Subcutaneous preadipocyte (primary cell): Measurements from ENCODE around the gene NDUFS5.

GRCh38 chr1:39025623-39025846 lies 615 bp upstream of the NDUFS5 start:
- CAGE, long polyA plus RNA = no peak

- CAGE, long polyA plus RNA = start-site peak on the plus strand at chr1:39026324-39026382, 7,977 and 2,998 reads in 2 replicates
Measured at GRCh38 chr1:39025978-39026608, at the start of gene NDUFS5. Gene NDUFS5 (plus strand): TSS chr1:39026350.

- CAGE, long polyA plus RNA = no peak
Measured at GRCh38 chr1:39043318-39043869, 17.2 kb downstream of the NDUFS5 start.

- CAGE, long polyA plus RNA = no peak
Measured at GRCh38 chr1:39128660-39129399, 75.7 kb upstream of the MACF1 start.

- CAGE, long polyA plus RNA = no peak
Measured at GRCh38 chr1:39142650-39143296, 61.7 kb upstream of the MACF1 start.

DNA sequence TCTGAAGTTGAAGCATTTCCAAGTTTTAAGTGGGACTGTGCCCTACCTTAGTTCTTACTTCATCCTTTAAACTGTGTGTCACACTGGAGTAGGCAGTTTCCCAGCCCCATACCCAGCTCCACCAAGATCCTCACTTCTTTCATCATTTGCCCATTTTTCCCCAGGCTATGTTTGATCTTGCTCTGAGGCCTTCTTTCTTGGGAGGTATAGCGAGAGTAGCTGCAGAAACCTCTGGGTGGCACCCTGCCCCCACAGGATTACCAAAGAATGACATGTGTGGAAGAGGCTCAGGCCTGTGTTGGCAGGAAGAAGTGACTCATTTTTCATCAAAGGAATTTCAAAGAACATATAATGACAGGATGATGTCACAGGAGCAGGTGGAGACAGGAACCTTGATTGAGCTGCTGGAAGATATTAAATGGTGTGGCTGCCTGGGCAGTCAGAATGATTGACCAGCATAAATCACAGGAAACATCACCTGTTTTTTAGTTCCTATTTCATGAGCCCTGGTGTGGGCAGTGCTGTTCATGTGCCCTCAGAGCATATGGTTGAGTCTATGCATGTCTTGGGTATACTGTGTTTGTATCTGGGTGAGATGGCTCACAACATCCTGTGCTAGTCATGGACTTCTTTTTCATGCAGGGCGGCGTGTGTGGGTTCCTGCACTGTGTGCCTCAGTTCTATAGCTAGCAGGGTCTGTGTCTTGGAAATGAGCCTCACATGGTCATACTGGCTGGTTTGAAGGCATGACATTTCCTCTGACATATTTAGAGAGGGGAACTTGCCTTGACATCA lies 20.7 kb upstream of the MACF1 start:
- CAGE, long polyA plus RNA = no peak

- CAGE, long polyA plus RNA = no peak
Measured at GRCh38 chr1:39196158-39196701, 8.3 kb upstream of the MACF1 start.

DNA sequence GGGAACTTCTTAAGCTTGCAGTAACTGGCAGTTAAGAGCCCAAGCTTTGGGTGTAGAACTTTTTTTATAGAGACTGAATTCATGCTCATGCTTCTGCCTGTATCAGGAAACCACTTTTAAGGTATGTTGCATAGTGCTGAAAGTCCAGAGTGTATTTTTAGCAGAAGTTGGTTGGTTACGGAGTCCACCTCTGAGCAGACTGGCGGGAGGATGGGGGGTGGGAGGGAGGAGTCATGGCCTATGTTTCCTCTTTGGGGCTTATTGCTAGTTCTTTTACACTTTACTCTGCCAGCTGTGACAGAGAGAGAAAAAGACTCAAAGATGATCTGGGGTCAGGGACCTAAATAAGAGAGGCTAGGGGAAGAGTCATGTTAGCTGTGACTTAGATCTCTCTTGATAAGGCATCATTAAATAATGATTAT lies 11.1 kb downstream of the MACF1 start:
- CAGE, long polyA plus RNA = no peak

GRCh38 chr1:39216311-39216871 lies 11.9 kb downstream of the MACF1 start:
- CAGE, long polyA plus RNA = no peak

DNA sequence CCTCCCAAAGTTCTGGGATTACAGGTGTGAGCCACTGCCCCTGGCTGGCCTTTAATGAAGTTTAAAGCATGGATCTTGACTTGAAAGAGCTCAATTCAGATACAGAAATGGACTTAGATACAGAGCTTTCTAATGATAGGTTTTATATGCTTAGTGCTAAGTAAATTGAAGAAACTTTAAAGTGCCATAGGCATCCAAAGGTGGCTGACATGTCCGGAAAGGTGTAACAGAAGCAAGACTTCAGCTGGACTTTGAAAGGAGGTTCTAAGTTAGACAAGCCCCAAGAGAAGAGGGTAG lies 16.2 kb downstream of the MACF1 start:
- CAGE, long polyA plus RNA = no peak

- CAGE, long polyA plus RNA = no peak
Measured at GRCh38 chr1:39268718-39269658, 64.5 kb downstream of the MACF1 start.

DNA sequence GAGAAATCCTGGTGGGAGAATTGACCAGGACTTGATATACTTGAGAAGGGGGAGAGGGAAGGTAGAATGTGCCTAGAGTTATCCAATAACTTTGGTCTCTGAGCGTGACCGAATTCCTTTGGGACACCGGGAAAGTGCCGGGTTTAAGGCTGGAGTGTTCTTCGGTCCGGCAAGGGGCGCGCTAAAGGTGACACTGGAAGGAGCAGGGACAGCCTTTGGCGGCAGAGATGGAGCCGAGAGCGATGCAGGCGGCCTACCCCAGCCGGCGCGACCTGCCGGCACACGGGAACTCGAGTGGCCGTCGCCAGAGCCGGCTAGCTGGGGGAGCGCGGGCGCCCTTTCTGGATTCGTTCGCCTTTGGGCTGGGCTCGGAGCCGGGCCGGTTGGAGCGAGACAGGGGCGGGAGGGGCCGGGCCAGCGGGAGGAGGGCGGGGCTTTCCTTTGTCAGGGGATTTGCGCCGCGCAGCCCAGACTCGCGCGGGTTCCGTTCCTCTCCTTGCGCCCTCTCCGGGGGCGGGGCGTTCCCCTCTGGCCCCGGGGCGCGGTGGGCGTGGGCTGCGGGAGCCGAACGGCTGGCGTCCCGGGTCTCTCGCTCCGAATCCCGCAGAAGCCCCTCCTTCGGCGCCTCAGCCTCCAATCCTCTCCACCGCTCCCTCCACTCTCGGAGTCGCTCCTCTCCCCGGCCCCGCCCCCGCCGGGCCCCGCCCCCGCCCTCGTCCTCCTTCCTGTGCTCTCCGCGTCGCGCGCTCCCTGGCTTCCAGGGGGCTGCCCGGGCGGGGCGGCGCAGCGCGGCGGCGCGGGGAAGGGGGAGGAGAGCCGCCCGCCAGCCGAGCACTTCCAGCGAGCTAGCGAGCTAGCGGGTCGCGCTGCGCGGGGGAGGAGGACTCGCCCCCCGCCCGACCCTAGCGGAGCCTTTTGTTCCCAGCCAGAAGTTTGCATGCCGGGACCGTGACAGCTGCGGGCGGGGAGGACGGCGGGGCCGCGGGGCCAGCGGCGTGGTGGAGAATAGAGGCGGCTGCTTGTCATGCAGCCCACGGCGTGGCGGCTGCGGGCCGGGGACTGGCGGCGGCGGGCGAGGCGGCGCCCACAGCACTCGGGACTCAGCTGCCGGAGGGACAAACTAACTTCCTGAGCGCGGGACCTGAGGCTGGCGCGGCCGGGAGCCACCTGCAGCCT lies 82.8 kb upstream of the BMP8A start:
- CAGE, long polyA plus RNA = no peak

GRCh38 chr1:39458890-39459551 lies 32.4 kb upstream of the BMP8A start:
- CAGE, long polyA plus RNA = no peak

DNA sequence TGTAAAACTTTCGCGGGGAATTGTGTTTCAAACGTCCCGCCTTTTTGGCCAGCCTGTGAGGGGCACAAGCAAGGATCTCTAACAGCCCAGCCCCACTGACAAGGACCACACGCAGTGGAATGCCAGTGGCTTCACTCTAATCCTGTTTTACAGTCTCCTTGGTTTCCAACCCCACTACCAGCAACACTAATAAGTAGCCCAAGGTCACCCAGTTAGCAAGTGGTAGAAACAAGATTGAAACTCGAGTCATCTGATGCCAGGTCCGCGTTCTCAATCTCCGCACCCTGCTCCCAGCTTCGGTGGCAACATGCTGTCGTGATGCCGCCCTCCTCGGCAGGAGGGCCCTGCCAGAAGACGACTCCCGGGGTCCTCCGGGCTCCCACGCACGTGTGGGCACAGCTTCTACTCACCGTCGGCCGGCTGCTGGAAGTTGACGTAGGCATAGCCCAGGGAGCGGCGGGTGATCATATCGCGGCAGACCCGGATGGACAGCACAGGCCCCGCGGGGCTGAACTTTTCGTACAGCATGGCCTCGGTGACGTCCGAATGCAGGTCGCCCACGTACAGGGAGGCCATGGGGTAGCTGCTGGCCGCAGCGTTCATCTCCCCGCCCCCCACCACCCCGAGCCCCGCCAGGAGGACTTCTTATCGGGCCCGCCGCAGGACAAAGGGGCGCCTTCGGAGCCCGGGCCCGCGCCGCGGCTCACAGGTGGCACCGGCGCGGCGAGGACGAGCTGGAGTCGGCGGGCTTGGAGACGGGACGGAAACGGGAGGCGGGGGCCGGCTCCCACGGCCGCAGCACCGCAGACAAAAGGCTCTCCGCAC lies 1.0 kb downstream of the PABPC4 start:
- CAGE, long polyA plus RNA = no peak

GRCh38 chr1:39609465-39610458 lies 29.7 kb downstream of the HEYL start:
- CAGE, long polyA plus RNA = no peak

DNA sequence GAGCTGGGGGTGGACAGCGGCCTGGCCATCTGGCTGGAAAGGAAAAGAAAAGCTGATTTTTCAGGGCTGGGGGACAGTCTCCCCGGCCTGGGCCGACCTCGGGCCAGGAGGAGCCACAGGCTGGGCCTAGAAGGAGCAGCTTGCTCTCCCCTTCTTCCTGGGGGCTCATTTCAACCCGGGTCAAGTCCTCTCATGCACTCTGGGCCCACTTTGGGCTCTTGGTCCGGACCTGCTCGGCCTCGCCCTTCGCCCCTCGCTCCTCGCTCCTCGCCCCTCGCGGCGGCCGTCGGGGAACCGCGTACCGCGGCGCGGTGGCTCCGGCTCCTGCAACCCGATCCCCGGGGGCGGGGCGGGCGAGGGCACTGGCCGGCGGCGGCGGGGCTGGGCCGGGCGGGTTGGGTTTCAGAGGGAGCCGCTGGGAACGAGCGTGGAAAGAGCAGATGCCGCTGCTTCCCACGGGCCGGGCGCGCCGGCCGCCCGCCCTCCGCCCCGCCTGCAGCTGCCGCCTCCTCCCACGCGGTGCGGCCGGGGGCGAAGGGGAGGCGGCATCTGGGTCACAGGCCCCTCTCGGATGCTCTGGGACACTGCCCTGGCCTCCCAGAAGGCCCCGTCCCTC lies 6.7 kb downstream of the HEYL start:
- CAGE, long polyA plus RNA = no peak

DNA sequence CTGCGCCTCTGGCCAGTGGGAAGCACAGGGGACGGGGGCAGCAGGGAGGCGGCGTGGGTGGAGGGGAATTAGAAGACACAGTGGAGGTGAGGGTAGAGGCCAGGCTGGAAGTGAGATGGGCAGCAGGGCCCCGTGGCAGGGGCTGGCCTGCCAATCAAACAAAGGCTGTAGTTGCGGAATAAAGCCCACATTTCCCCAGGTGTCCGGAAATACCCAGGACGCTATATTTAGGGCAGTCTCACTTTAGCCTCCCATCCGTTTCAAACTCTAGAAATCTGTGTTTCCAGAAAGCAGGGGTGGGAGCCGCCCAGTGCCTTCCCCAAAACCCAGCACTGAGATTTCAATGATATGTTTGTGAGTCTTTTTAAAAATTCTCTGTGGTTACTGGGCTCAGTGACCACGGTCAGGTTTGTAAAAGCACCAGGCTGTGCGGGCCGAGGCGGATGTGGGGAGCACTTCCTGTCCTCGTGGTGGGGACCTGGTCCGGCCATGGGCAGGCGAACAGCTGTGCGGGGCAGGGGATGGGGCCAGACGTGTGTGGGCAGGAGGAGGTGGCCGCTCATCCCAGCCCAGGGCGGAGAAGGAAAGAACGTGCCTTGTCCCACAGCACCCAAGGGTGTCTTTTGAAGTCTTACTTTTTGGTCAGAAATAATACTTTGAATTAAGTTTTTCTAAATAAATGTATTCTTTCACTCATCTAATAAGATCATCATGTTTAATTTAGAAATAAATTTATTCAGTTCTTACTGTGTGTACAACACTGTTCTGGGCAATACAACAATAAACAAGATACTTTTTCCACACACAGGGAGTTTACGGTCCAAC lies 5.1 kb upstream of the OXCT2 start:
- CAGE, long polyA plus RNA = no peak

DNA sequence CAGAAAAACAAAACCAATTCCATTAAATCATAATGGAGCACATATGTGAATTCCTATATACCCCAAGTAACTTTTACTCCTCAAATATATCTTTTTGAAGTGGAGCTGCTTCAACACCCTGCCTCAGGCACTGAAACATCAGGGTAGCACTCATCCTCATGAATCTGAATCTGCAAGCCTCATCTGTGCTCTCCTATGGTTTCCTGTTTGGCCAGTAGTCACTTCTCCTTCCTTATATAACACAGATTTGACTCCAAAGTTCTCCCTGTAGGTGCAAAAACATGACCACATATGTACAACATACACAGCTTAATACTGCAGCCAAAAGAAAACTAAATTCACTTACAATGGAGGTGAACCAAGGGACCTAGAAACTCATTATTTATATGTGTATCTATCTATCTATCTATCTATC lies 7.2 kb downstream of the TRIT1 start:
- CAGE, long polyA plus RNA = no peak

DNA sequence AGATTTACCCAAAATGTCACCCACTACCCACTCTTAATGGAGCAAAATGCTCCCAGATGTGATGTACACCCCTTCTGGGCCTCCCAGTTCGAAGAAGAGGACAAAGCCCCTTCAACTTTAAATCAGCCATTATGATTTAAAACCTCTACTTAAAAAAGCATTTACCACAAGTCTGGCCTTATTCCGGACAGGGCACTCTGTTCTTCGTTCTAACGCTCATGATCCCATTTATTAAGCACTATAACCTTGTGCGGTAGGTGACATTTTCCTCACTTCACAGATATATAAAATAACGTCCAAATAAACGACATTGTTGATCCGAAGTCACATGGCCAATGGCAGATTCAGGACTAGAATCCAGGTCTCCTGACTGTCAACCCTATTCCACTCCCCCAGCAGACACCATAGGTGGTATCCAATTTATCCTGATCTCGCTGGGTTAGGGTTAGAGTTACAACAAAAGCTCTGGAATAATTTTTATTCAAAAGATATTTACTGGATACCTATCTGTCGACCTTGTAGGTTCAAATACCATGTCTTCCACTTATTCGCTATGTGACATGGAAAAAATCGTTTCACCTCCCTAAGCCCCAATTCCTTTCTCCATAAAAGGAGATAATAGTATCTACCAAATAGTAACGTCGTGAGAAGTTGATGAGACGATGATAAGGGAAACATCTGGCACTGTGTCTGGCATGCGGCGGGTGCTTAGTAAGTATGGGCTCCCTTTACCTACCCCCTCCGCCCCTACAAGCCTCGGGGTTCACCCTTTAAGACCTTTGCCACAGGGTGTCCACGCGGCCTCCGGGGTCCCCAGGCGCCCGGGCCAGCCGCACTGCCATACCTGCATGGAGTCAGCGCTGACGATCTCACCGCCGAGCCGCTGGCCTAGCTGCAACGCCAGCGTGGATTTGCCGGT lies 571 bp downstream of the TRIT1 start:
- CAGE, long polyA plus RNA = no peak

GRCh38 chr1:39958681-39959246 lies 3.8 kb downstream of the MFSD2A start:
- CAGE, long polyA plus RNA = no peak